SK-MEL-5 (cell line): ENCODE measurements around a stretch of chr10.

DNA sequence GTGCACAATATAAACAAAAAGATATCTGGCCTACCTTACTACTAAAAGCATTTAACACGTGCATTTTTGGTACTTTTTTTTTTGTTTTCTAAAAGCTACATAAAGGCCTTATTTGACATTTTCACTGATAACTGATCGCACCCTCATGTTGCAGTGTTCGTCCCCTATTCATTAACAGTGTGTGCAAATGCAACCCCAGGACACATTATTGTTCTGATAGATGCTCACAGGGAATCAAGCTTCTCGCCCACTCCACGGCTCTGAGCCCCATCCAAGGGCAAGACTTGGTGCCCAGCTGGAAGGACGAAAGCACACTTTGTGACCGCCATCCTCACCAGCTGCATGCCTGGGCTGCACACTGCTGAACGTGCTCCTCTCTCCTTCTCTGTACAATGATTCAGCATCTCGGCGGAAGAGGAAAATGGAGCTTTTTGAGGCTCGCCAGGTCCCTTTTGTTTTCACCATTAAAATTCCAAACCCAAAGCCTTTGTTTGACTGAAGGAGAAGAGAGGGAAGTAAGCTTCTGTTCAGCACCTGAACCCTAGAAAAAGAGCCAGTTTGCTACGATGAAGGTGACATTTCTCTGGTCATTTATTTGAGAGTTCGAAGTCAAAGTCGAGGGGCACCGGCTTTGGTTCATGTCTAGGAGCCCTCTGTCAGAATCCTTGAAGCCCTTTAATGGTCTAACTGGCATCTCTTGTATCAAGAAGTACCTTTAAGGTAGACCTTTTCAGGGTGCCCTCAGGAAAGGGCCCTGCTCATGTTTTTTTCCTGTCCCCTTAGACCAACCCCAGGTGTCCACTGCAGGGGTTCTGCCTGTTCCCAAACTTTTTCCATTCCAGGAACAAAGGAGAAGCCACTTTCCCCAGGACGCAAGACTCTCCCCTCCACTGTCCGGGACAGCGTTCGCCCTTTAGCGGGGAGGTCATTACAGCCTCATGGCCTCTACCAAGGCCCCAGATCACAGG lies 41.7 kb downstream of the MKI67 start:
RAMPAGE:
- cytosol, long total RNA, result no peak
- long total RNA, result no peak
- nucleus, long total RNA, result no peak

DNA sequence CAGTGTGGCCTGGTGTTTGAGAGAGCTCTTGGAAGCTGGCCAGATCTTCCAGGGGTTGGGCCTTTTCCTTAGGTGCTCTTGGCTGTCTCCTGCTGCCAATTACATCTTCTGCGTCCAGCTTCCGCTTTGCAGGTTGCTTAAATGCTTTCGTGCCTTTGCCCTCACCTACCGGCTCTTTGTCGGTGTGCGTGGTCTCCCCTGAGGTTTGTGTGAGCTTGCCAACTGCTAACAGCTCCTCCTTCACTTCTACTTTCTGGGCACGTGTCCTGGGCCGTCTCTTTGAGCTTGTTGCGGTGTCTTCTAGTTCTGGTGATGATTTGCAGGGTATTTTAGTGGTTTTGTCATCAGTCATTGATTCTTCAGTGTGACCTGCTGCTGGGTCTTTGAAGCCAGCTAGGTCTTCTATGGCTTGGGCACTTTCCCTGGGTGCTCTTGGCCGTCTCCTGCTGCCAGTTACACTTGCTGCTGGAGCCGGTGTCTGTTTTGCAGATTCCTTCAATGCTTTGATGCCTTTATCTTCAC lies 23.1 kb downstream of the MKI67 start:
RAMPAGE:
- cytosol, long total RNA, result no peak
- long total RNA, result no peak
- nucleus, long total RNA, result no peak

DNA sequence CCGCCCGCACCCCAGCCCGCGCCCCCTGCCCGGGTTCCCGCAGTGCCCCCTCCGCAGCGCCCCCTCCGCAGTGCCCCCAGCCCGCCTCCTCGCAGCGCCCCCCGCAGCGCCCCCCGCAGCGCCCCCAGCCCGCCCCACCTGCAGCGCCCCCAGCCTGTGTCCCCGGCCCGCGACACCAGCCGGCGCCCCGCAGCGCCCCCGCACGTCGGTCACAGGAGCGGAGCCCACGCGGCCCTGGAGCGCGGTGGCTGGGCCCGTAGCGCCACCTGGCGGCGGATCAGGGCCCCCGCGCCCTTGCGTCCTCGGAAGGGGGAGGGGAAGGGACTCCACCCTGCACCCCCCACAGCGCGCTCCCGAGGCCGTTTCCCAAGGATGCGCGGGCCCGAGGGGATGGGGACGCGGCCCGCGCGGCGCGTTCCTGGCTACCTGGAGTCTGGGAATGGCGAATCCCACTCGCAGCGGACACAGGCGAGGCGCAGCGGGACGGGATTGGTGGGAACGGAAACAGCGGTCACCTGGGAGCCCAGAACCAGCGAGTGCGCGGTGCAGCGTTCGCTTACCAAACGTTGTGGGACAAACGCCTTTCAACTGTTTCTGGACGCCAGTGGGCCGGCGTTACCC lies 23.8 kb upstream of the MKI67 start:
RAMPAGE:
- cytosol, long total RNA, result no peak
- long total RNA, result no peak
- nucleus, long total RNA, result no peak

GRCh38 chr10:128210208-128211206 lies 84.3 kb upstream of the MKI67 start:
RAMPAGE:
- cytosol, long total RNA, result no peak
- long total RNA, result no peak
- nucleus, long total RNA, result no peak

DNA sequence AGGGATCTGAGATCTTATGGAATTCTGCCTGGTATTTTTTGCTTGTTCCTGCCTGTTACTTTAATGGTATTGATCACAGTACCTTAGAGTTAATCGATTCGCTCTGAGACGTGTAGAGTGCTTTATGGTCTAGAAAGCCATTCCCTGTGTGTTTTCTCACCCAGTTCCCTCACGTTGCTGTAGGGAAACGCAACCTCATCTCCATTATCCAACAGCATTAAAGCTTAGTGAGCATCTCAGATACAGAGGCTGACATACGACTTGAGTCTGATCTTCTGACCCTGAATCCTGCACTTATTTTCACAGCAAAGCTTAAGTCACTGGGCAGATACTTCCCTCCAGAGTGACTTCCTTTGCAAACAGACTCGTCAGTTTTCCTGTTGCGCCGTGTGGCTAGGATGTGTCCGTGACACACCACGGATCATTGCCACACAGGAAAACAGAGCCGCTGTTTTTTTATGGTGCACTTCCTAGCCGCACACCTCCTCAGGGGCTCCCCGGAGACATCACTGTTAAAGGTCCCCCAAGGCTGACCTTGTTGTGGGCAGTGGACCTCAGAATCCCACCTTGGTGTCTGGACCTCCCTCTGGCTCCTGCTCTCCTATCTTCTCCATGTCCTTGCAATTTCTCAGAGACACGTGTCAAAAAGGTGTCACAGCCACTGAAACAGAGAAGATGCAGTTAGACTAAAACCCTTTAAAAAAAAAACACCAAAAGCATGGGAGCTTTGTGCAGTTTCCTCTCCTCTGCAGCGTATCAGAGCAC lies 94.9 kb upstream of the MKI67 start:
RAMPAGE:
- cytosol, long total RNA, result no peak
- long total RNA, result no peak
- nucleus, long total RNA, result no peak

DNA sequence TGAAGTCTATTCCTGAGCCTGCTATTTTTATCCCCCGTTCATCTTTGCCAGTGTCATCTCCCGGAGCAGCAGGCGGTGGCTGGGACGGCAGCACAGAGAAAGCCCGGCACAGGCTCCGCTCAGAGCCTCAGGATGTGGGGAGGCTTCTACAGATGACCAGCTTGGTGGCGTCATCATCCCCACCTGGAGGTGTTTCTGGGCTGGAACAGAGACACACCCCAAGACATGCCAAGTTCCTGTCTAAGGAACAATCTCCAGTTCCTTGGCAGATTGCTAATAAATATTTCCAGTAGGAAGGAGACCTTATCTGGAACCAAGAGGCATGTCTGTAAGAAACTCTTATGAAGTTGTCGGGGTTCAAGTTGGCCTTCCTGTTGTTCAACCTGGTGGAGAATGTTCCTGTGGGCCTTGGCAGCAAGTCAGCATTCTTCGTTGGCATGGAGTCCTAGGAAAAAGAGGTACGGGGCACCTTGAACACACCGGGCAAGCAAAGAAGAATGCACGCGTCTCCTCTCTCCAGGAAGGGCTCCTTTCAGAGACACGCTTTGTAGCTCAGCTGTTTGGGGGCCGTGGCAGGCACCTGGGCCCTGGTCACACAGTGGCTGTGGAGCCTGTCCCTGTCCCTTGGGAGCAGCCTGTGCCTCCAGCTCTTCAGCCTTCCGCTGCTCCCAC lies 552.2 kb upstream of the MGMT start:
RAMPAGE:
- cytosol, long total RNA, result no peak
- long total RNA, result no peak
- nucleus, long total RNA, result no peak

GRCh38 chr10:129021280-129022177 lies 445.5 kb upstream of the MGMT start:
RAMPAGE:
- cytosol, long total RNA, result no peak
- long total RNA, result no peak
- nucleus, long total RNA, result no peak

DNA sequence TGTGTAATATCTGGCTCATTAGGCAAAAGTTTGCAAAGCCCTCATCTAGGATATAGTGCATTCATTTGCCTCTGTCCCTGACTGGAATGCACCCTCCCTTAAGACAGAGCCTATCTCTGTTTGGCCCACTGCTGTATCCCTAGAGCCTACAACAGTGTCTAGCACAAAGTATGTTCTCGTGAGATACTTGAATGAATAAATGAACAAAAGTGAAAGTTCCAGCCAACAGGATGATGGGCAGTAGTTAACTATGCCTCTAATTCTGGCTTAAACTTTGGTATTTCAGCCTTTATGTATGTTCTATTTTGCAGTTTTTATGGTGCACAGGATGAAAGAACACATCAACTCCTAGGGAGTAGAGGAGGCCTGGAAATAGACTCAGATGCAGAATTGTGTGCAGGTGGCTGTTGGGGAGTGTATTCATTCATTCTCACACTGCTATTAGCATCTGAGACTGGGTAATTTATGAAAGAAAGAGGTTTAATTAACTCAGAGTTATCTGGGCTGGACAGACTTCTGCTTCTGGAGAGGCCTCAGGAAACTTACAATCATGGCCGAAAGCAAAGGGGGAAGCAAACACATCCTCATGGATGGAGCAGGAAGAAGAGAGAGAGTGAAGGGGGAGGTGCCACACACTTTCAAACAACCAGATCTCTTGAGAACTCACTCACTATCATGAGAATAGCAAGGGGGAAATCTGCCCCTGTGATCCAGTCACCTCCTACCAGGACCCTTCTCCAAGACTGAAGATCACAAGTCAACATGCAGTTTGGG lies 143.9 kb downstream of the MGMT start:
RAMPAGE:
- cytosol, long total RNA, result no peak
- long total RNA, result no peak
- nucleus, long total RNA, result no peak

DNA sequence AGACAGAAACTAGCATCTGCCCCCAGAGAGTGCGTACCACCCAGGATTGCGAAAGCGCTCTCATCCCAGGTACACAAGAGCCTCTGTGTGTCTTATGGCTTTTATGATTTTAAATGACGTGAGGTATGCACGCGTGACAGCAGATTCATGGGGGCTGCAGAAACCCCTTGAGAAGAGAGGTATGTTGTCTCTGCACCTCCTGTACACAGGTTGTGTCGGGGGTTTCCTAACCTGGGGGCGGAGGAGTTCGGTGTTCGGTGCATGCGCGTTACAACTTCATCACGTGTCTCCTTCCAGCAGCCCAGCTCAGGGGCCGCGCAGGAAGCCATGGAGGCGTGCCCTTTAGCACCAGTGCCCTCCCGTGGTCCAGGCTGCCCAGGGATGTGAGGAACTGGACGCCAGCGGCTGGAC lies 186.5 kb downstream of the EBF3 start:
RAMPAGE:
- cytosol, long total RNA, result no peak
- long total RNA, result no peak
- nucleus, long total RNA, result no peak

DNA sequence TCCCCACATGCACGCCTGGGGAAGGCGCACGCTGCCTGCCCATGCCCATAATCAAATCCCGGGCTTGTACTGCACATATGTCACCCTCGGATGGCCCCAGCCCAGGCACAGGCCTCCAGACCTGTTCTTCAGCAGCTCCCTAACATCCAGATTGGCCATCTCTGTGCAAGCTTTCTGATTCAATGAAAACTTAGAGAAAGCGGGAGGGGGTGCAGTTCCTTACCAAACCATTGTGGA lies 14.6 kb downstream of the EBF3 start:
RAMPAGE:
- cytosol, long total RNA, result no peak
- long total RNA, result no peak
- nucleus, long total RNA, result no peak

DNA sequence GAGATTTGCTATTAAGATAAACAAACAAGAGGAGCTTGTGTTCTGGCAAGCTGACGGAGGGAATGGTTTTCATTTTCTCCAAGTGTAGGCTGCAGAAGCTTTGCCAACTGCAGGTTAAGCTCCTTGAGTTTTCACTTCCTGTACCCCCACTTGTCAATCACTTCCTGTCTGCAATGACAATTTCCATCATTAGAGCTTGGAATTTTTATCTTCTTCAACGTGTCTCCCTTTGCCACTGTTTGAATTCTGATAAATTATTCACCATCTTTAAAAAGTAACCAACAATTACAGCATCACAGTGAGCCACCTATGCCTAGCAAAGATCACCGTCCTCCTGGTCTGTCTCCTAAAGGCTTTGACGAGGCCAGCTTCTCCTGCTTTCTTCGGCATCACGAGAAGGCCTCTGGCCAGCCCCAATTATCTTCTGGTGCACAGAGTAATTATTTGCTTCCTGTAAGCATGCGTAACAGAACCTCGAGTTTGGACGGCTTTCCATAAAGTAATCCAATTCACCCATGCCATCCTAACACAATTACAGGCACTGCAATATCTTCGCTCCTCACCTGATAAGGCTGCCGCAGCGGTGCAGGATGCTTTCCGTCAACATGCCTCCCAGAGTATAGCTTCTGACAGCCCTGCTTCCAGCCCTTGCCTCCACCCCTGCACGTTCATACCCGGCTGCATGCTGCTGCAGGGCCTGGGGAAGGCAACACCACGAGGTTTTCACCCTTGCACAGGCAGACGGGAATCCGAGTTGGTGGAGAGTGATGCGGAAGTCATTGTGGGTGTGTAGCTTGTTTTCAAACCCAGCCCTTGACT lies 13.1 kb downstream of the EBF3 start:
RAMPAGE:
- cytosol, long total RNA, result no peak
- long total RNA, result no peak
- nucleus, long total RNA, result no peak

GRCh38 chr10:129952917-129953751 lies 10.9 kb downstream of the EBF3 start:
RAMPAGE:
- cytosol, long total RNA, result no peak
- long total RNA, result no peak
- nucleus, long total RNA, result no peak

RAMPAGE:
- cytosol, long total RNA, result no peak
- long total RNA, result no peak
- nucleus, long total RNA, result no peak
These were observed 6.6 kb upstream of the EBF3 start for GRCh38 chr10:129970725-129970958.

GRCh38 chr10:130631514-130631930 lies 495.3 kb downstream of the GLRX3 start:
RAMPAGE:
- cytosol, long total RNA, result no peak
- long total RNA, result no peak
- nucleus, long total RNA, result no peak

DNA sequence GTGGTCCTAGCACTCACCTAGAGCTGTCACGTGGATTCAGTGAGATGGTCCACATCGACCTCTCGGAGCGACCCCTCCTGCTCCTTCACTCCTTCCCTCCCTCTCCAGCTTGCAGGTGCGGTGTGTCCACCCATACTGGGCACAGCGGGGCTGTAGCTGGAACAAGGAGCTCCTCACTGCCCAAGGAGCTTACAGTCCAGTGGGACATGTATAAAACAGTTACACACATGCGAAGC lies 190.8 kb downstream of the TCERG1L start:
RAMPAGE:
- cytosol, long total RNA, result no peak
- long total RNA, result no peak
- nucleus, long total RNA, result no peak

RAMPAGE:
- cytosol, long total RNA, result no peak
- long total RNA, result no peak
- nucleus, long total RNA, result no peak
These were observed 9.7 kb downstream of the PPP2R2D start for GRCh38 chr10:131910568-131910886.

DNA sequence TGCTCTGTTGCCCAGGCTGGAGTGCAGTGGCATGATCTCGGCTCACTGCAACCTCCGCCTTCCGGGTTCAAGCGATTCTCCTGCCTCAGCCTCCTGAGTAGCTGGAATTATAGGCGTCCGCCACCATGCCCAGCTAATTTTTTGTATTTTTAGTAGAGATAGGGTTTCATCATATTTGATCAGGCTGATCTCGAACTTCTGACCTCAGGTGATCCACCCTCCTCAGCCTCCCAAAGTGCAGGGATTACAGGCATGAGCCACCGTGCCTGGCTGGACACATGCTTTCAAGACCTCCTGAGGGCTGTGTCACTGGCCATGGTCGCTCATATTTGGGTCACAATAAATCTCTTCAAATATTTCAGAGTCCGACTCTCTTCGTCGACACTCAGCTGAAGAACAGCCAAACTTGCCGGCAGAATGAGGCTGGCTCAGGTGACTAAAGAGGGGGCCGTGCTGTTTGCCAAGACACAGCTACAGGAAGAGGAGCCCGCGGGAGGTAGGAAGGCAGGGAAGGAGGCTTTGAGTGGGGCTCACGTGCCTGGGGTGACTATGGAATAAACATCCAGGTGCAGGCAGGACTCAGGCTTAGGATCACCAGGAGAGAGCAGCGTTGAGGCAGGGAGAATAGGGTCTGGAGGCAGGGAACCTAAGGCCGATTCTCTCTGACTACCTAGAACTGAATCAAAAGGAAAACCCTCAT lies 19.3 kb upstream of the BNIP3 start:
RAMPAGE:
- cytosol, long total RNA, result no peak
- long total RNA, result no peak
- nucleus, long total RNA, result no peak

DNA sequence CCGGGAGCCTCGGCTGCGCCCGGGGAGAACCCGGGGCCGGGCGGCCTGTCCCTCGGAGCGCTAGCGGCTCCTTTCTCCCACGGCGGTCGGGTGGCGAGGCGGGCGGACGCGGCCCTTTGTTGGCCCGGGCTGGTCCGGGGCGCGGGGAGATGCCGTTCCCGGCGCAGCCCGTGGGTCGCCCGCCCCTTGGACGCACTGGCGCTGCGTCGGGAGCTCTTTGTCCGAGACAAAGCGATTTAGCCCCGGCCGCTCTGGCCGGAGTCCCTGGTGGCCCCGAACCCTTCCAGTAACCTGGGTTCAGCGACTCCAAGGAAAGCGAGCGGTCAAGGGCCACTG lies 624 bp downstream of the DPYSL4 start:
RAMPAGE:
- cytosol, long total RNA, result no peak
- long total RNA, result no peak
- nucleus, long total RNA, result no peak

RAMPAGE:
- cytosol, long total RNA, result no peak
- long total RNA, result no peak
- nucleus, long total RNA, result no peak
These were observed 9.2 kb upstream of the PWWP2B start for GRCh38 chr10:132387528-132388421.

RAMPAGE:
- cytosol, long total RNA, result no peak
- long total RNA, result no peak
- nucleus, long total RNA, result no peak
These were observed 5.1 kb upstream of the PWWP2B start for GRCh38 chr10:132391860-132392353.